T-cell (primary cell): ENCODE results near the genes MAPK8IP1 and ATG13.

- PRO-cap, 7 experiments = no peak in any of the 7 experiments
Observed at GRCh38 chr11:45883683-45884618, 1.5 kb upstream of the MAPK8IP1 start.

- PRO-cap, 7 experiments = no peak in any of the 7 experiments
Observed at GRCh38 chr11:45885067-45885979, at the start of gene MAPK8IP1. MAPK8IP1 (plus strand) TSS chr11:45885651.

GRCh38 chr11:45899052-45900370 lies 7.6 kb downstream of the FREY1 start:
- PRO-cap, 7 experiments = peak in 7 of 7 experiments; most common plus-strand start chr11:45899932 (in 7); most common minus-strand start chr11:45899706 (in 1)

- PRO-cap, 7 experiments = no peak in any of the 7 experiments
Observed at GRCh38 chr11:45921463-45921935, 957 bp upstream of the LARGE2 start.

DNA sequence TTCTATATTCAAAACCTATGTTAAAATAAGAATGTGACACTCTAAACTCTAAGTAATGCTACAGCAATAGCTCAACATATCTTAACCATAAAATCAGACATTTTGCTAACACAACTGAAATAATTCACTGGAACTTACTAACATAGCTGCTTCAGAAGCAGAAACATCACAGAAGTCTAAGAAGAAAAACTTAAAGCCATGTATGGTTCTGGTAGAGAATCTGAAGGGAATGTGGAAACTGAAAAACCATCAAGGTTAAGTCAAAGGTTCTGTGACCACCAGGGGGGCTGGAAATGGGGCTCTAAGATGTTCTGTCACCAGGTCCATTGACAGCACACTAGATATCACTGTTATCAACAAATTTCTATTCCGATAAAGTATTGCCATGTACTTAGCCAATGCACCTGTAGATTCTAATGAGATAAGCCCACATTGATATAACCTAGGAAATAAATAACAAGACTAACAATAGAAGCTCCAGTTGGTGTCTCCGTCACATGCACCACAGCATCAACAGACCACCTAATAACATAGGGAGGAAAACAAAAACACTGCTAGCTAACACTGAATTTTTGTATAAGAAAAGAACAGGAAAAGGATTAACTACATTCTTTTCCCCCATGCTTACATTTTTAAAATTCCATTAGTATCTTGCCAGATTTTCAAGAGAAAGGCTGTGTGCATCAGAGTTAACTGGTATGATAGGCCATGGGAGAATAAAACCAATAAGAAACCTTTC lies 78.7 kb downstream of the LARGE2 start:
- PRO-cap, 7 experiments = no peak in any of the 7 experiments

DNA sequence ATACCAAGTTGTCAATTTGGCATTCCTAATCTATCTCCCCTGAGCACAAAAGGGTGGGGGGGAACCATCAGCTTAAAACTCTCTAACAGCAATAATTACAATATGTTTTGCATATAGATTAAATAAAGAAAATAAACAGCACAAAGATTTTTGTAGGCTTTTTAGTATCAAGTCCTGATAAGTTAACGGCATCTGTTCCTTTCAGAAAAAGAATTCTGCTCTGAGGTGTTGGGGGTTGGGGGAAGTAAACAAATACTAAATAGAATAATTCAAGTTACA lies 15.1 kb downstream of the PHF21A start:
- PRO-cap, 7 experiments = no peak in any of the 7 experiments

DNA sequence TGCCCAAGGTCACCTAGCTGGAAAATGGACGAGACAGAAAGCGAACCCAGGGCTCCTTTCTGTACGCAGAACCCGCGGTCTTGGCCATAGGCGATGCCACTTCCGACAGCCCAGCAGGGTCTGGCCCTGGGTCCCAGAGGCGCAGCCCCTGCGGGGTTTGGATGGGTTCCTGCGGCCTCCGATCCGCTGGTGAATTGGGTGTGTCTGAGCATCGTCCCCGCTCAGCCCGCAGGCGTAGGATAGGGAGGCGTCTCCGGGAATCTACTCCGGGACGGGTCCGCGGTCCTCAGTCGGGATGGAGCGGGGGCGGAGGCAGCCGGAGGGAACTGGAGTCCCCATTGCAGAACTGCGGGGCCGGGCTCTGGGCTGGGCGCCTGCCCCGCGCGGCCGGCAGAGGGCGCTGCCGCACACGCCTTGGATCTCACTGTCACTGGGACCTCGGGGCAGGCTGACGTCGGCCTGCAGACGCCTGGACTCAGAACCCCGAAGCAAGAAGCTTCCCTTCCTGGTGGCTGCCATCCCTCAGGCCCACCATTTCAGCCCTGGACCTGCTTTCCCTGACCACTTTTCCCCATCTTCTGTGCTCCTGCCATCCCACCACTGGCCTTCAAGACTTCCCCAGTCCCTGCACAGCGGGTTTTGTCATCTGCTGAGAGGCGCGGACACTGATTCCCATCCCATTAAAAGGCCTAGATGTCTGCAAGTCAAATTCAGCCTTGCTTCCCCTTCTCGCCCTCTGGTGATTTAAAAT lies 38.4 kb upstream of the CREB3L1 start:
- PRO-cap, 7 experiments = no peak in any of the 7 experiments

- PRO-cap, 7 experiments = no peak in any of the 7 experiments
Observed at GRCh38 chr11:46267760-46268070, 9.7 kb upstream of the CREB3L1 start.

- PRO-cap, 7 experiments = peak in 6 of 7 experiments; most common plus-strand start chr11:46349286 (in 2); most common minus-strand start chr11:46349280 (in 4)
Observed at GRCh38 chr11:46348659-46349675, 1.7 kb downstream of the DGKZ start.

DNA sequence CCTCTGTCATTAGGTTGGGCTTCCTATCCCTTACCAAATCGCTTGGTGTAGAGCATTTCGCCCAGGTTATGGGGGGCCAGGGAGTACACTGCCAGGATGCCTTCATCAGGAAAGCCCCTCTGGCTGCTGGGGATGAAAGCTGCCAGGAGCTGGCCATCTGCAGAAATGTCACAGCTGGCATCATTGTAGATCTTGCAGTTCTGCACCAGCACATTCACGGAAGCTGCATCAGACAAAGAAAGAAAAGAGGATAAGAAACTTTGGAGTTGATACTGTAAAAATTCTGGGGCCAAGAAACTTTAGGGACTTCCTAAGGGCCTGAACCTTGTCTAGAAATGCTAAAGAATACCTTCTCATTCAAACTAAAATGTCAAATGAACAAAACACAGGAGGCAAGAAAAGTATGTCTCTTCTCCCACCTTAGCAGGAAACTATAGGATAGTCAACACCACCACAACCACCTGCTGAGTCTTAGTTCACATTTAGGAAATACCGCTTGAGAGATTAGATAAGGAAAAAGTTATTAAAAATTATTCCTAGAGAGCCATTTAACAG lies 43.3 kb upstream of the CHRM4 start:
- PRO-cap, 7 experiments = no peak in any of the 7 experiments

DNA sequence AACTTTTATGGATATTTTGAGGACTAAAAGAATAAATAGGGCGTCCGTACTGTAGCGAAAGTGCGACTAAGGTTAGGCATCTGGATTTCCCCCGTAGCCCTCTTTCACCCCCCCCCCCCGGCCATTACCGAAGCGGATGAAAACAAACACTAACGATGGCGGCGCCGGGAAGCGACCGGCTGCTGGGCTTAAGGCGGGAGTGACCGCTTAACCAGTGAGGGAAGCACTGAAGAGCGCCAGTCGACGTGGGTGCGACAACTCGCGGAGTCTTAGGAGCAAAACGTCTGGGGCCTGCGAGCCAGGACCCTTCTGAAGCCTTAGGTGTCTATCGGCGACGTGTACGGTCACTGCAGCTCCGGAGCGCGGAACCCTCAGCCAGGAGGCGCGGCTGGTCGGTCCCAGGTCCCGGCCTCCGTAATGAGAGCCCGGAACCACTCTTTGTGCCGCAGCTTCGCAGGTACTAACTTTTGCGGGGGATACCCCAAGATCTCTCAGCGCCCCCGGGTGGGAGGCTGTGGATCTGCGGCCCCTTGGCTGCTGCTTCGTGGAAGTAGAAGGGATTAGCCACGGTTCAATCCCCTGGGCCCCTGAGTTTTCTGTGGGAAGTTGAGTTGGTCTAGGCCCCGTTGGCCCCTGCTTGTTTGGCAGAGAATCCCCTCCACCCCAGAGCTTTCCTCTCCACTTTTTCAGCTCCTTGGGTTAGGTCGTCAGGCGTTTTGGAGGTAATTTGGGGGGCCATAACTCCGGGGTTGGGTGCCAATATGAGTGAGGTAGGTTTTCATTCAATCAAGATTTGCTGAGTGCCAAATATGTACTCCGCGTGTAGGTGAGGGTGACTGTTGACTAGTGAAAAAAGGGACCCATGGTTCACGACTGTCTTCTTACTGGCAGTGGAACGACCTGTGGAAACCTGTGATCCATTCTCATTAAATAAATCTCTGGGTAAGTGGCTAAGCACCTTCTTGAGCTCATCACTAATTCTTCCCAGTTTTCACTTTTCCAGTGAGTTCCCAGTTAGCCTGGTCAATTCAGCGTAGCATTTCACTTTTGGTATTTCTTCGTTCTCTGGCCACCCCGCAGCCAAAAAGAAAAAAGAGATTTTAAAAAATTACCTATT lies at the start of gene ATG13:
Gene ATG13, plus strand, starts transcription at position 120 of the 1,117 bp plus-strand sequence.
- PRO-cap, 7 experiments = peak in 7 of 7 experiments; most common plus-strand start position 145 of the sequence (in 6); most common minus-strand start position 462 of the sequence (in 7)

DNA sequence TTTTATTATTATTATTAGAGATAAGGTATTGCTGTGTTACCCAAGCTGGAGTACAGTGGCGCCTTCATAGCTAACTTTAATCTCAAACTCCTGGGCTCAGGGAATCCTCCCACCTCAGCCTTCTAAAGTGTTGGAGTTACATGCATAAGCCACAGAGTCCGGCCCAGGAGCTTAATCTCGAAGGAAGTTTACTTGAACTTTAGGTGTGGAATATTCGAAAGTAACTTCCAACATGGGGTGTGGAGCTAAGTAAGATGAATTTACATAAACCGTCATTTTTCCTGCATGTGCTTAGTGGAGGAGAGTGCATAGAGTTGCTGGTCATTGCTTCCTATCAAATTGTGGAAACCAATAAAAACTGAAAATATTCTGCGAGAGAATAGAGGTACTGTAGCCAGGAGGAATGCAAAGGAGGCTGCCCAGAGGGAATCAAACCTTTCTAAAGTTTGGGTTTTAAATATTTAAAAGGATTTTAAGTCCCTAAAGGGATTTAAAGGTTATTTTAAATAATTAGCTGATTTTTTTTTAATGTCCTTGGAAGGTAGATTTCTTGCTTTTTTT lies 1.5 kb downstream of the ATG13 start:
- PRO-cap, 7 experiments = no peak in any of the 7 experiments

DNA sequence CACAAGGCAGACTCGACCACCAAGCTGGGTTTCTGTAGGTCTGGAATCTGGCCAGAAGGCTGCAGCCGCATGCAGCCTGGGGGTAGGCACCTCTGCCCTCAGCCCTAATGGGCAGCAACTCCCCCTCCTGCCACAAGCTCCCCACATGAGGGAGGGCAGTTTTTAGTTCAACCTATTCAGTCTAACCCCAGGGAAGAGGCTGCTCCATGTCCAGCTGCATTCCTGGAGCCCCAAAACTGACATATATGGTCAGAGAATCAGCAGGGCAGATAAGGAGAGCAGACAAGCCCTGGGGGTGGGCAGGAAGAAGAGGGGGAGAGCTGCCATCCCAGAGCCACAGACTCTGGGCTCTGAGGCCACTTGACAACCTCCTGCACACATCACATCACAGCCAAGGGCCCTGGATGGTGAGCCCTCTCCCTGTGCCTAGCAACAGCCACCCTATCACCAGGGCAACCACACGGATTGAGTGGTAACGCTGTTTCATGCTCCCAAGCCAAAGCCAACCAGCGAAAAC lies 3.2 kb downstream of the ARHGAP1 start:
- PRO-cap, 7 experiments = no peak in any of the 7 experiments

DNA sequence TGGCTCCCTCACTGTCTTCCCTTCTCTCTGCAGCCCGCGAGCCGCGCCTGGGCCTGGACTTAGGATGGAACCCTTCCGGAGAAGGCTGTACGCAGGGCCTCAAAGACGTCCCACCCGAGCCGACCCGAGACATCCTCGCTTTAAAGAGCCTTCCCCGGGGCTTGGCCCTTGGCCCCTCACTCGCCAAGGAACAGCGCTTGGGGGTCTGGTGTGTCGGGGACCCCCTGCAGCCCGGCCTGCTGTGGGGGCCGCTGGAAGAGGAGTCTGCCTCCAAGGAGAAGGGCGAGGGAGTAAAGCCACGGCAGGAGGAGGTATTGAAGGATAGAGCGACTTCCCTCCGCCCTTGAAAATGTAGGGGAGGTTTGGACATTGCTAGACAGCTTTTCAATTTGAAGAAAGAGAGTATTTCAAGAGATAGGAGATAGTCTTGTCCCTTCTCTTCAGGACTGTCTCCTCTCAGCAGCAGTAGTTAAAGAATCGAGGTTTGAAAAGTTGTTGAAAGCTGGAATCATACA lies 592 bp downstream of the ZNF408 start:
- PRO-cap, 7 experiments = no peak in any of the 7 experiments

DNA sequence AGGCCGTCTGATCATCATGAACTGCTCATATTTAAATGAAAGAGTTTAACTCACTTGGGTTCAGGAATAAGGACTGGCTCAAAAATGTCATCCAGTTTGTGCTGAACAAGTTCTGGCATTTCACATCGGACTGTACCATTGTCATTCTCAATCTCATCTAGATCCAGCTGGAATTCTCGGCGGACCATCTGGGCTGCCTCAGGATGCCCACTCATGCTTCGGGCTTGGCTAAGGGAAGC lies 40.1 kb downstream of the F2 start:
- PRO-cap, 7 experiments = peak in 1 of 7 experiments; most common minus-strand start position 180 of the sequence (in 1)

GRCh38 chr11:46916463-46917104 lies 1.8 kb downstream of the LRP4 start:
- PRO-cap, 7 experiments = no peak in any of the 7 experiments

- PRO-cap, 7 experiments = no peak in any of the 7 experiments
Observed at GRCh38 chr11:47057294-47057921, 119.3 kb downstream of the ARFGAP2 start.

DNA sequence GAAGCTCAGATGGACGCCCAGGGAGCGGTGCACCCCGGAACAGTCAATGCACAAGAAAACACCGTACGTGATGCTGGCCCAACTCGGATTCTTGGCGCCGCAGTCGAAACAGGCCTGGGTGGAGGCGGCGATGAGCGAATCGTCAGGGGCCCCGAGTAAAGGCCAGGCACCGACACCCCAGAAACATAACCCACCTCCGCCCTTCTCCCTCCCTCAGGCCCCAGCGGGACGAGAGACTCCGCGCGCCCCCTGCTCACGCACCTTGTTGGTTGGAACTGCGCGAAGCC lies 215 bp downstream of the ARFGAP2 start:
- PRO-cap, 7 experiments = peak in 1 of 7 experiments; most common plus-strand start position 100 of the sequence (in 1)

DNA sequence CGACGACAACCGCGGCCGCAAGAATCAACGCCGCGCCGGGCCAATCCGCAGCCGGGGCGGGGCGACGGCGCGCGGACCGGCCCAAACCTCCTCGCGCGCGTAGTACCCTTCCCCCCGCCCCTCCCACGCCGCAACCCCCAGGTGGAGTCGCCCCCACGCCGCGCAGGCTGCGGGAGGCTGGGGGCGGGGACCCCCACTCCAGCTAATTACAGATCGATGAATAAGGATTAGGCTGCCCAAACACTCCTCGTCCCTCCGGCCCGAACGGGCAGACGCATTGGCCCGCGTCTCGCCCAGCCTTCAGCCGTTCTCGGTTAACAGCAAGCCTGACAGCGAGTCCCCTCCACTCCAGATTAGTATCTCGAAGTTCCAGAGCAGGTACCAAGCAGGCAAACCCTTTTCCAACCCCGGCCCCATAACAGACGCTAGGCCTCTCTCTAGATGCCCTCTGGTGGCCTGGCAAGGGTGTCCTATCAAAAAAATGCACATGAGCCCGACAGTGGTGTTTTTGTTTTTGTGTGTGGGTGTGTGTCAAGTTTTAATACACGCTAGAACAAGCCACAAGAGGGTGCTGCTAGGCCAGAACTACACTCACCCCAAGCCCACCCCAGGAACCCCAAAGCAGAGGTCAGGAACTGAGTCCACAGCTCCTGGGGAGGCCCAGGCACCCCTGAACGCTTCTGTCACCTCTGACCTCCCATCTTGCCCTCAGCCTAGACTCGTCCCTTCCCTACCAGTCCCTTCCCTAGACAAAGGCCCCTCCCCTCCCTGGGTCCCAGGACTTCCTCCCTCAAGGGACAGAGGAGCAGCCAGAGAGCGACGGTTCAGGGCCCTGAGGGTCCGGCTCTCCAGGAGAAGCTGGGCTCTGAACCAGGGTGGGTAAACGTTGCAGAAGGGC lies 592 bp upstream of the ARFGAP2 start:
- PRO-cap, 7 experiments = peak in 7 of 7 experiments; most common plus-strand start position 43 of the sequence (in 3); most common minus-strand start position 417 of the sequence (in 7)

- PRO-cap, 7 experiments = no peak in any of the 7 experiments
Observed at GRCh38 chr11:47182974-47183573, 3.2 kb downstream of the PACSIN3 start.